Measurements from ENCODE around the gene SYT17.

DNA sequence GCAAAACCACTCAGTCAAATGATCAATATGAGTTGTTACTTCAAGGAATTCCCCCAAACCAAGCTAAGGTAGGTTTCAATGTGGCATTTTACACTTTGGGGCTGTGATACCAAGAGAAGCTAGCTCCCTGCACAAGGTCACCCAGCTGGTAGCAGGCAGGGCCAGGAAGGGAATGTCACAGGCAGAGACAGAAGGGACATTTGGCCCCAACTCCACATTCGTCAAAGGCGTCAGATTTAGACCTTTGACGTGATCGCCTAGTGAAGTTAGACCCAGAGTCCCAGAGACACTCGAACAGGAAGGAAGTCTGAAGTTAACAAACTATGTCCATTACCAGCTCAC is 5.5 kb upstream of the SMG1 start:
- PRO-cap: no peak

- PRO-cap: no peak
These were observed 4.7 kb upstream of the COQ7 start for GRCh38 chr16:19062748-19063172.

DNA sequence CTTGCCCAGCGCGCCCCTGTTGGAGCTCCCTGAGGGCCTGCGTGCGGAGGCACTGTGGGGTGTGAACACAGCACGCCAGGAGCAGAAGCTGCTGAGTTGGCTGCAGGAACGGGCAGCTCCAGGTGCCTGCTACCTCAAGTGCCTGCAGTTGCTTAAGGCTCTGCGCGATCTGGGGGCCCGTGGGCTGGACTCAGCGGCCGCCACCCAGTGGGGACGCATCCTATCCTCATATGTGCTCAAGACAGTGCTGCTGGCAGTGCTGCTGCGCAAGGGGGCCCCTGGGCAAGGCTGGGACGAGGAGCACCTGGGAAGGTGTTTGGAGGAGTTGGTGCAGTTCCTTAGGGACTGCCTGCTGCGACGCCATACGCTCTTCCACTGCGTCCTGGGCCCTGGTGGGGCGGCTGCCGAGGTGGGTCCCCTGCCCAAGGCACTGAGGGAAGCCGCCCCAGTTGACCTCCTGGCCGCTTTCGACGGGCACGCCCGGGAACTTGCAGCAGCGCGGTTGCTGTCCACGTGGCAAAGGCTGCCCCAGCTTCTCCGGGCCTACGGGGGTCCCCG is 1.8 kb downstream of the ITPRIPL2 start:
- PRO-cap: no peak

GRCh38 chr16:19116003-19117112 is 2.6 kb downstream of the ITPRIPL2 start:
- PRO-cap: no peak

GRCh38 chr16:19167991-19168815 is at the start of gene SYT17:
Gene SYT17, plus strand, starts transcription at chr16:19168240.
- PRO-cap: no peak

DNA sequence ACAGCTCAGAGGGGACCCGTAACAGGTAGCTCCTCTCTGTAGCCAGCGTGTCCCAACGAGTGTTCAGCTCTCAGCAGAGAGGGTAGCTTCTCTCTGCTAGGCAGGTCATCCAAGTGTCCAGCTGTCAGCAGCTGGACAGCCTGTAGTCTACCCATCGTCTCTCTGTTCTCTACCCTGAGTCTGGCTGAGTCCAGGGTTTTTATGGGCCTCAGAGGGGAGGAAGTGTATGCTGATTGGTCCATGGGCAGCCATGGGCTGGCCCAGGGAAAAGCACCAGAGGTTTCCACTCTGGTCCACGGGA is 45.3 kb upstream of the CLEC19A start:
- PRO-cap: no peak

GRCh38 chr16:19348571-19349367 is 63.2 kb downstream of the CLEC19A start:
- PRO-cap: no peak

DNA sequence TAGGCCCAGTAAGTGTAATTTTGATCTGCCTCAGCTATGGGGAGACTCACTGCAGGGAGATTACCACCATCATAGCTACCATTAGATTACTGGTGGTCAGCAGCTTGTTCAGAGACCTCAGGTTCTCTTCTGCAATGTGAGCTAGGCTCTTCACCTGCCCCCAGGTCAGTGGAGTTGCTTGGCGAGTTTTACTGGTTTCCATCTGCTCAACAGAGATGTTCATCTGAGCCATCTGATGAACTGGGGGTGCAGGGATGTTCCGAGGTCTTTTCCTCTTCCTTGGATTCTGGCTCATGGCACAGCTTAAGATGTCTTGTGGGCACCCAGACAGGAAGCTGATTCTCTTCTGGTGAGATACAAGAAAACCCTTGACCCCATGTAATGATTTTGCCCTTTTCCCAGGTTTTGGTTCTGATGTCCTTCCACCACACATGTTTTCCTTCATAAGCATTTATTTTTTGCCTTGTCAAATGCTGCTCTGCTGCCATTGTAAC is 21.7 kb upstream of the TMC5 start:
- PRO-cap: no peak

DNA sequence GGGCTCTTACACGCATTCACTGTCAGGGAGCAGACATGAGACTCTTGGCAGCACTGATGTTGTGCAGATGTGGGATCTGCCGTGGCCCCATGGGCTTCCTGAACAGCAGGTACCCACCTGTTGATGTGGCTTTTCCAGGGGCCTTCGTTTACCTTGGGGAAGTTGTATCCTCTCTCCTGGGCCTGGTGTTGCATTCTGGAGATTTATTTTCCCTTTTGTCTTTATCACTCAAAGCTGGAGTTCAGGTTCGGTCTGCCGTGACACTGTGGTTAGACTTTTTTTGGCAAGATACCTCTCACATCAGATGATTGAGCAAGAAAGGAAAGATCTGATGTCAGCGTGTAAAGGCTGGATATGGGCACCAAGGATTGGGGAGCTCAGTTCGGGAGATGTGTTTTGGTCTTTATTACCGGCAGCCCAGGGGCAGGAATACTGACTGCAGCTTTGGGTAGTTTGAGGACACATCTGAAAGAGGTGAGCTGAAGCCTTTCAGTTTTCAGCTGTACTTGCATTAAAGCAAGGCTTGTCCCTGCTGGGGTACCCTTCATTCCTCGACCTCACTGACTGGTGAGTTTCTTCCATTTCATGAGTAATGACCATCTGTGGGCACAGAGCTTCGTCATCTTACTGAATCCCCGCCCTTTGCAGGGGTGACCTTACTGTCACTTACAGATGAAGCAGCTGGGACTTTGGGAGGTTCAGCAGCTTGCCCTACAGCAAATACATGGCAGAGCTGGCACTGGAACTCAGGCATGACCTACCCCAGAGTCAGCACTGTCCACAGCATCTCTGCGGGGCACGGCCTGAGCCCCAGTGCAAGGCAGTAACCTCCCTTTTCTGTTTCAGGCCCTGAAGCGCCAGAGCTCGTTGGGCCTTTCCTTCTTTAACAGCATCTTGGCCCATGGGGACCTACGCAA is 19.1 kb downstream of the KNOP1 start:
- PRO-cap: no peak

GRCh38 chr16:19704534-19704858 is 13.5 kb downstream of the KNOP1 start:
- PRO-cap: unidirectional peak, minus-strand start at chr16:19704588

DNA sequence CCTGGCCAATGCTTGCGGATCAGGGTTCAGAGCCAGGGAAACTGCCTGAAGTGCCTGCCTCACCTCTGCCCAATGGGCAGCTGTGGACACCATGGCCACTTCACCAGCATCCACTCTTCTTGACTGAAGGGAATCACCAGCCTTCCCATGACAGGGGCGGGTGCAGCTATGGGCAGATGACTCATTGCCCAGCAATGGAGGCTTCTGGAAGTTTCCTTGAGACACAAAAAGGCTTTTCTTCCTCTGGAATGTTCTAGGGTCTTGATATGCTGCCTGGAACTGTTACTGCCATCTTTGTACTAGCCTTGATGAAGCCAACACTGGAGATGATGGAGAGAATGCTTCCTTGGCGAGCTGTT is 13.2 kb downstream of the KNOP1 start:
- PRO-cap: unidirectional peak, minus-strand start at position 125 of the sequence

- PRO-cap: no peak
These were observed 1.8 kb downstream of the KNOP1 start for GRCh38 chr16:19716149-19716716.

- PRO-cap: unidirectional peak, minus-strand start at chr16:19766070; bidirectional peak, plus-strand start at chr16:19766441, minus-strand start at chr16:19766320
These were observed 48.0 kb downstream of the IQCK start for GRCh38 chr16:19766001-19766608.

- PRO-cap: no peak
These were observed 12.6 kb downstream of the GPRC5B start for GRCh38 chr16:19871857-19872584.

GRCh38 chr16:19883155-19884205 is 1.2 kb downstream of the GPRC5B start:
- PRO-cap: unidirectional peak, plus-strand start at chr16:19883788

DNA sequence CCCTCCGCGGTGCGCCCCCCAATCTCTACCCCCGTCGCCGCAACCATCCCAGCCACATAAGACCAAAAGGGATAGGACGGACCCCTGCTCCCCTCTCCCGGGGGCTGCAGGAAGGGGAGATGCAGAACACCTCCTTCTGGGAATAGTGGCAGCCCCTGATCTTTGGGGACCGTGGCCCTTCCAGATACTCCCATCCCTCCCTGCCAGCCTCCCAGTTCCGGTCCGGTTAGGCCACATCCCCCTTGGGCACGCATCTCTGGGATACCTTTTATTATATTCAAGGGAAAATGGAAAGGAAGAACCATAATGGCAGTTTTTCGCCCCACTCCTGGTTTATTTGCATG is 1.3 kb upstream of the GPRC5B start:
- PRO-cap: no peak

GRCh38 chr16:20327111-20327396 is 259 bp downstream of the GP2 start:
- PRO-cap: no peak

GRCh38 chr16:20734114-20734891 is 7.3 kb downstream of the THUMPD1 start:
- PRO-cap: no peak

DNA sequence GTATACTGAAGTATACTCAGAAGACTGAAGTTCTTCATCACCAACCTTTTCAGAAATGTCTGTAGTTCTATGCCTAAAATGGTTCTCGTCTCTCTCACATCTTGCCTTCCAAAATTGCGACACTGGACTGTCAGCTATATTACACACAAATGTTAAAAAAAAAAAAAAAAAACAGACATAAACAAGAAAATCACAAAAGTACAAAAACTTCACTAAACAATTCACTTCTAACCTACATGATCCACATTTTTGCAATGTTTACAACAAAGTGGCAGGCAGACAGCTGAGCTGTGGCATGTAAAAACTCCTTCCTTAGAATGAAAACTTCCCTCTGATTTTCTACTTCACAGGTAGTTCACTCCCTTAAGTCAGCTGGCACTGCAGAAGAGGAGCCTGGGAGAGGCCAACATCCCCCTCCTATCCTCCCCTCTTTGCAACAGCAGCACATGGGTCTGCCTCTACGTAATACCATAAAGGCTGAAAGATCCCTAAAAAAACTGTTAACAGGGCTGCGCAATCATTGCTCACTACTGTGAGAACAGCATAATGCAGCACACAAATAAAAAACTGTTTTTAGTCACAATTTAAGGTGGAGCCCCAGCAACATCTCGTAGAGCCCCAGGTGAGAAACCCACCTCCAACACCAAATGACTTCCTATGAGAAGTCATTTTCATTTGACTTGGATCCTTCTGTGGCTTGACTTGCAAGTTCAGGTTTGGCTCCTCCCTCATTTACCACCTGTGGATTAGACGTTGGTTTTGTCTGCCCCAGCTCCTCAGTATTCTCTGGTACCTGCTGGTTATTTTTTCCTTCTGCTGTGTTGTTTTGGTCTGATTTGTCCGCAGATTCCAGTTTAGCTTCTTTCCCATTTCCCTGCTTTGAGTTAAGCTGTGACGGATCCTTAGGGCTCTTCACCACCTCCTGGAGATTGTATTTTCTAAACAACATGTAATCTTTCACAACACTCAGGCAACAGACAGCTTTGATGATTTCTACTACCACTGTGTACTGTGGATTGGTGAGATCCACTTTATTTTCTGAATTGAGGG is 5.1 kb downstream of the THUMPD1 start:
- PRO-cap: no peak

DNA sequence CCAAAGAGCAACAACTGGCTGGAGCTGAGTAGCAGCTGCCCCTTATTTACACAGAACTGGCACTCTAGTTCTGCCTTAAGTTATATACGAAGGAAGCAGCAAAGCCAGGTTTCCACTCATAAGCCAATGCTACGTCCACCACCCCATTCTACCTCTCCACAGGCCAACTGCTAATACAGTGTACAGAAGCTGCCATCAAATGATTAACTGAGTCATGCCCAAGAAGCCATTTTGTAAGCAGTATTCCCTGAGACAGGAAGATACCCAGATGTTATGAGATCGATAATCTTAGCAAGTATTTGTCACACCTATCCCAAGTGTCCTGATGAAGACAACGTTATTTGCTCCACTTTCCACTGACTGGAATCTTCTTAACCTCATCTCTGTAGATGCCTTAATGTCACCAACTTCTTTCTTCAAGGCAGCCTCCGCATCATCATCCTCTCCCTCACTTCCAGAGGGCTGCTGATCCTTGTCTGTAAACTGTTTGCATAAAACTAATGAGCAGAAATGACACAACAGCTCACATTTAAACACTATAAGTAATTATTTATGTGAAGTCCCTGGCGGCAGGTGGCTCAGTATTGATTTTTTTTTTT is 2.9 kb downstream of the THUMPD1 start:
- PRO-cap: no peak

Measured in colonic mucosa (tissue), 1 donor.